Hair follicular keratinocyte (primary cell): ENCODE measurements around the genes ZNF45 and ZNF223.

DNA sequence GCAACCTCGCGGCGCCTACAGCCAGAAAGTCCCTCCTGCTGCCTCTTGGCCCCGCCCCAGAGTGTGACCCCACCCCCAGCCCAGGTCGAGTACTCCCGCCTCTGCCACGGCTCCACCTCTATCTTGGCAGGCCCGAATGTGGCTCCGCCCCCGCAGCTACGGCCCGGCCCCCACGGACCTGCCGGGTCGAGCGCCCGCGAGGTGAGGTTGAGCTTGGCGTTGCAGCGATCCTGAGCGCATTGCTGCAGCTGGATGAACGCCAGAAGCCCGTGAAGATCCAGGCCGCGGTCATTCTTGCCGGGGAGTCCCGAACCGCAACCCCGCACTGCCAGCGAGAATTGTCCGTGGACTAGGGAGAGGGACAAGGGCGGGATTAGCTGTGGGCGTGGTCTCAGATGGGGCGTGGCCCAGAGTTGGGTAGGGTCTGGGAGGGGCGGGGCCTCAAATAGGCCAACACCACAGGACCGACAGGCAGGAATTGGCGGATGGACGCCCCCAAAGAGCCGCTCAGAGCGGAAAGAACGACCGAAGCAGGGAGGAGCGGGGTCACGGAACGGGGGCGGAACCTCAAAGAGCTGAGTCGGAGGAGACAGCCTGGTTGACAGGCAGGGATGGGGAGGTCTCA lies 1.9 kb downstream of the LYPD3 start:
- RAMPAGE, long total RNA = no peak

GRCh38 chr19:43543380-43544010 lies 10.5 kb downstream of the ZNF575 start:
- RAMPAGE, long total RNA = no peak

DNA sequence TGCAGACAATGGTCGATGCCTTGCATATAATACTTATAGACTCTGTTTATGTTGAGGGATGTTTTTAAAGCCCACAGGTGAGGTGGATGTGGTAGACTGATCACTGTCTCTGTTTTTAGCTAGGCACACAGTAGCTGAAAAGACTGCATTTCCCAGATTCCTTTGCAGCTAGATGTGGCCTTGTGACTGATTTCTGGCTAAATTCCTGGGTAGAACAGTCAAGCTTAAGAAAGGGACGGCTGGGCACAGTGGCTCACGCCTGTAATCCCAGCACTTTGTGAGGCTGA lies 3.9 kb downstream of the ZNF576 start:
- RAMPAGE, long total RNA = no peak

- RAMPAGE, long total RNA = no peak
Observed at GRCh38 chr19:43647149-43647573, 7.5 kb upstream of the CADM4 start.

DNA sequence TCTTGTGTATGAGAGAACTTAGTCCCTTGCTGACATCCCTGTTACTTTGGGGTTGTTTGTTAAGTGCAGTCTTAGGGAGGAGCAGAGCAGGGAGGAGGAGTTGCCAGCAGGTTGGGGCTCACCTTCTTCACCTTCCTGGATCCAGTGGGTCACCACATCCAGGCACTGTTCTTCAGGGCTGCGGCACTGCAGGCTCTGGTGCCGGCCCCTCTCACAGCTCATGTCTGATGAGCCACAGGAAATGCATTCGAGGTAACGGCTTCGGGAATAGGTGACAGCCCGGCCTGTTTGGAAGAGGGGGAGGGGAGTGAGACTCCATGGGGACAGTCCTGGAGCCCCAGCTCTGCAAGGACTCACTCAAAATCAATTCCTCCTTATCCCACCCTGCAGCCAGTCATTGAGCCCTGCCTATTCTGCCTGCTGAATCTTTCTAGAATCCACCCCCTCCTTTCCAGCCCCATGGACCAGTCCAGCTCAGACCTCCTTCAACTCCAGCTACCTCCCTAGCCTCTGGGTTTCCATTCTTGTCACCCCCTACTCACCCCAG lies 13.5 kb downstream of the PLAUR start:
- RAMPAGE, long total RNA = no peak

- RAMPAGE, long total RNA = no peak
Observed at GRCh38 chr19:43663534-43664701, 6.1 kb downstream of the PLAUR start.

DNA sequence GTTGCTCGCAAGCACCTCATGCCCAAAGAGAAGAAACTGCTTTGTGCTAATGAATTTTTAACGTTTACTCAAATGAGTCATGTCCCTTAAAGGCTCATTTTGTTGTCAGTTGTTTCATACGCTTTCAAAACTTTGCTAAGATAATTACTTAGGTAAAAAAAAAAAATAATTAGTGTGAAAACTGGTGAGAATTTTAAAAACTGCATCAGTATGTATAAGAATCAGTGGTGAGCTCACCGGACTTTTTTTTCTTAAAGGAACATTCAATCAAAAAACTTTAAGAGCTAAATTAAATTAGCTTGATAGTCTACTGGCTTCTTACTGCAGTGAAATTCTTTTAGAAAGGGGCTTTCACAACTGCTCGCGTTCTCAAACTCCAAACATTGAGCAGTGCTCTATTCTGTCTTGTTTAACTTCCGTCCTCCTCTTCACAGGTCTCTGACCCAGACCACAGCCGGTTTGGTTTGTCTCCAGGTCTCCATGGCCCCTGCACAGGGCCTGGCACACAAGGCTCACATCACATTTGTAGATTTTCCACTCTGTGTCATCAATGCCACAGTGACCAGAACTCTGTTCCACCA lies 16.3 kb downstream of the SMG9 start:
- RAMPAGE, long total RNA = no peak

GRCh38 chr19:43901260-43902133 lies 17.7 kb upstream of the ZNF404 start:
- RAMPAGE, long total RNA = no peak

DNA sequence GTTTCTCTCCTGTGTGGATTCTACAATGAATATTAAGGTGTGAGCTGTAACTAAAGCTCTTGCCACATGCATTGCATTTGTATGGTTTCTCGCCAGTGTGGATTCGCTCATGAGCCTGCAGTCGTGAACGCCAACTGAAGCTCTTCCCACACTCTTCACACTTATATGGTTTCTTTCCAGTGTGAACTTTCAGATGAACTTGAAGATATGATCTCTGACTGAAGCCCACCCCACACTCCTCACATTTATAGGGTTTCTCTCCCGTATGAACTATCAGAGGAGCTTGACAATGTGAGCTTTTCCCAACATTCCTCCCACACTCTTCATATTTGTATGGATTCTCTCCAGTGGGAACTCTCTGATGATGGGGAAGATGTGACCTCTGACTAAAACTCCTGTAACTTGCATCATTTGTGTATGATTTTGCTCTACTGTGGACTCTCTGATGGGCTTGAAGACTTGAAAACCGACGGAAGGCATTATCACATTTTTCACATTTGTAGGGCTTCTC lies 20.7 kb downstream of the ZNF45 start:
- RAMPAGE, long total RNA = no peak

GRCh38 chr19:43934787-43935708 lies at the start of gene ZNF45:
Gene ZNF45 (minus strand): TSS chr19:43935282.
- RAMPAGE, long total RNA = no peak

DNA sequence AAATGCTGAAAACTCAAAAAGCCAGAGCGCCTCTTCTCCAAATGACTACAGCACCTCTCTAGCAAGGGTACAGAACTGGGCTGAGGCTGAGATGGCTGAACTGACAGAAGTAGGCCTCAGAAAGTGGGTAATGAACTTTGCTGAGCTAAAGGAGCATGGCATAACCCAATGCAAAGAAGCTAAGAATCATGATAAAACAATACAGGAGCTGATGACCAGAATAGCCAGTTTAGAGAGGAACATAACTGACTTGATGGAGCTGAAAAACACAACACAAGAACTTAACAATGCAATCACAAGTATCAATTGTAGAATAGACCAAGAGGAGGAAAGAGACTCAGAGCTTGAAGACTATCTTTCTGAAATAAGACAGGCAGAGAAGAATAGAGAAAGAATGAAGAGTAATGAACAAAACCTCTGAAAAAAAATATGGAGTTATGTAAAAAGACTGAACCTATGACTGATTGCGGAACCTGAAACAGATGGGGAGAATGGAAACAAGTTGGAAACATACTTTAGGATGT lies 13.6 kb upstream of the ZNF155 start:
- RAMPAGE, long total RNA = no peak

DNA sequence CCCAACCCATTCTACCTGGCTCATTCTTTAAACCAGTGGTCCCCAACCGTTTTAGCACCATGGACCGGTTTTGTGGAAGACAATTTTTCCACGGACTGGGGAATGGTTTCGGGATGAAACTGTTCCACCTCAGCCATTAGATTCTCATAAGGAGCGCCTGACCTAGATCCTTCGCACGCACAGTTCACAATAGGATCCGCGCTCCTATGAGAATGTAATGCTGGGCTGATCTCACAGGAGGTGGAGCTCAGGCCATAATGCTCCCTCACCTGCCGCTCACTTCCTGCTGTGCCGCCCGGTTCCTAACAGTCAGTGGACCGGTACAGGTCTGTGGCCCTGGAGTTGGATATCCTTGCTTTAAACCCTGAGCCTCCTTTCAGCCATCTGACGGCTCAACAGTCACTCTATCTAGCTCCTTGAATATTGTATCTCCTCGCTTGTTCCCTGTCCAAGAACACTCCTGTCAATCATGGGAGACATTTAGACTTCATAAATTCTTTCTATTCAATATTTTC lies 719 bp upstream of the ZNF223 start:
- RAMPAGE, long total RNA = no peak

DNA sequence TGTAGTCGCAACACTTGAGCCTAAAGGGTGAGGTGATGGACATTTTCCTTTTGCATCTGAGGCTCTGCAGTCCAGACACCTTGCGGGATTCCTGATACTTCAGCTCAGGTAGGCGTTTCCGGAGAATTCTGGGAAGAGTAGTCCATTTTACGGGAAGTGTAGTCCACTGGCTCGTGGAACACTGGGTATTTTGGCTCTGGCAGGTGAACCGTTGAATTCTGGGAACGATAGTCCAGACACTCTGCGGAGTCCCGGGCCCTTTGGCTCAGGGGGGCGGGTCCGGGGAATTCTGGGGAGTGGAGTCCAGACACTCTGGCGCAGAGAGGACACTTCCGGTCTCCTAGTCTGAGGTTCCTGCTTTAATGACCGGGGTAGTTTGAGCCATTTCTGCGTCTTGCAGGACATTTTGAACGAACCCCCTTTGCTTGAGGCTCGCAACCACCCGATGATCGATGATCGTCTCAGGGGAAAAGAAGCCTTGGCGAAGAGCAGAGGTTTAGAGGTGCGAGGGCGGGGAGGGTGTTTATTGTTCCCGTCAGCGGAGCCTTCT lies at the start of gene ZNF223:
TSS of gene ZNF223 (plus strand) at position 343 of the 550 bp plus-strand sequence.
- RAMPAGE, long total RNA = no peak

GRCh38 chr19:44052244-44052496 lies 334 bp downstream of the ZNF223 start:
- RAMPAGE, long total RNA = no peak

- RAMPAGE, long total RNA = no peak
Observed at GRCh38 chr19:44176005-44176706, 11.3 kb downstream of the ZNF226 start.

GRCh38 chr19:44562679-44563106 lies 33.2 kb upstream of the CEACAM20 start:
- RAMPAGE, long total RNA = no peak

DNA sequence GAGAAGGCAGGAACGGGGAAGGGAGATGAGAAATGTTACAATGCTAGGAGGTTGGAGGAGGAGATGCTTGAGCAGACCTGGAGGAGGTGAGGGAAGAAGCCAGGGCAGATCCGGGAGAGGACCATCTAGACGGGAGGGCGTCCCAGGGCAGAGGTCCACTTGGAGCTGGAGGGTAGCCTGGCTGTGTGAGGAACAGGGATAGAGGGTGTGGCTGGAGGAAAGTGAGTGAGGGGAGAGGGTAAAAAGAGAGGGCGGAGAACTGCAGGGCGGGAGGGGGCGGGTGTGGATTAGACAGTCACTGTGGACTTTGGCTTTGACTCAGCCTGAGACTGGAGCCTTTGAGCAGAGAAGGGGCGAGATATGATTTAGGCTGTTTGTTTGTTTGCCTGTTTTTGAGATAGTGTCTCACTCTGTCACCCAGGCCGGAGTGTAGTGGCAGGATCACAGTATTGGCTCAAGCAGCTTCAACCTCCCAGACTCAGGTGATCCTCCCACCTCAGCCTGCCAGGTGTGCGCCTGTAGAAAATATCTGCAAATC lies 16.6 kb upstream of the IGSF23 start:
- RAMPAGE, long total RNA = no peak

GRCh38 chr19:44653899-44654526 lies 10.3 kb downstream of the PVR start:
- RAMPAGE, long total RNA = no peak

- RAMPAGE, long total RNA = no peak
Observed at GRCh38 chr19:44735093-44735364, 13.5 kb upstream of the BCL3 start.

DNA sequence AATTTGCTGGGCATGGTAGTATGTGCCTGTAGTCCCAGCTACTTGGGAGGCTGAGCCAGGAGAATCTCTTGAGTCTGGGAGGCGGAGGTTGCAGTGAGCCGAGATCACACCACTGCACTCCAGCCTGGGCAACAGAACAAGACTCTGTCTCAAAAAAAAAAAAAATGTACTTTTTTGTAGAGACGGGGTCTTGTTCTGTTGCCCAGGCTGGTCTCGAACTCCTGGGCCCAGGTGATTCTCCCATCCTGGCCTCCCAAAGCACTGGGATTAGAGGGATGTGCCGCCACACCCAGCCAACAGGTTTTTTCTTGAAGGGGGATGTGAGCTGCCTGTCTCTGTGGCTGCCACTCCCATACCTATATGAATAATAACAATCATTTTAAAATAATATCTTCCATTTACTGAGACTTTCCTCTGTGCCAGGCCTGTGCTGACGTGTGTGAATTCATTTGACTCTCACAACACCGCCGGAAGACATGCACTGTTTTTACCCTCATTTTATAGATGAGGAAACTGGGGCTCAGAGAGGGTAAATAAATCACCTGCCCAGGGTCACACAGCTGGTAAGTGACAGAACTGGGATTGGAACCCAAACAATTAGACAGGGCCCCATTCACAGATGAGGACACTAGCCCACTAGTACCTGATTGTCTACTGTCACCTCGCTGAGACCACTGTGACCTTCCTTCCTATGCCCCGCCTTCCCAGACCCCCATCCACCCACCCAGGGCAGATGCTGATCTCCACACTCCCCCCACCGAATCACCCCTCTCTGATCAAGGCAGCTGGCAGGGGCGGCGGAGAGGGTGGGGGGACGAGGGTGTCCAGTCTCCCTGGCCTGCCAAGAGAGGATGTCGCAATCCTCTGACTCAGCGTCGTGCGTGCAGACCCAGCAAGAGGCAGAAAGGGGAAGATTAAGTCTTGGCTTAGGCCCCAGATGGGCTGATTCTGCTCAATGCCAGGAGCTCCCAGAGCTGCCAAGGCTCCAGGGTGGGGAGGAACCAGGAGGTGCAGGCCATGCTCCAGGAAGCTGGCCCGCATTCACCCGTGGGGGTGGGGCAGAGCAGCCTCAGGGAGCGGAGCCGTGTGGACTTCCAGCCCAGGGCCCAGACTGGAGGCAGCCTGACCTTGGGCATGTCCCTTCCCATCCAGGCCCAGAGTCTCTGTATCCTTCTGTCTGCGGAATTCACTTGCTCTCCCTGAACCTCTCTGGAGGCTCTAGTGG lies 7.0 kb upstream of the BCL3 start:
- RAMPAGE, long total RNA = no peak